Placental epithelial cell (primary cell): Measurements from ENCODE around the genes OST4, PRR30, DNAJC5G, UCN, MPV17, SNX17 and PPM1G.

DNA sequence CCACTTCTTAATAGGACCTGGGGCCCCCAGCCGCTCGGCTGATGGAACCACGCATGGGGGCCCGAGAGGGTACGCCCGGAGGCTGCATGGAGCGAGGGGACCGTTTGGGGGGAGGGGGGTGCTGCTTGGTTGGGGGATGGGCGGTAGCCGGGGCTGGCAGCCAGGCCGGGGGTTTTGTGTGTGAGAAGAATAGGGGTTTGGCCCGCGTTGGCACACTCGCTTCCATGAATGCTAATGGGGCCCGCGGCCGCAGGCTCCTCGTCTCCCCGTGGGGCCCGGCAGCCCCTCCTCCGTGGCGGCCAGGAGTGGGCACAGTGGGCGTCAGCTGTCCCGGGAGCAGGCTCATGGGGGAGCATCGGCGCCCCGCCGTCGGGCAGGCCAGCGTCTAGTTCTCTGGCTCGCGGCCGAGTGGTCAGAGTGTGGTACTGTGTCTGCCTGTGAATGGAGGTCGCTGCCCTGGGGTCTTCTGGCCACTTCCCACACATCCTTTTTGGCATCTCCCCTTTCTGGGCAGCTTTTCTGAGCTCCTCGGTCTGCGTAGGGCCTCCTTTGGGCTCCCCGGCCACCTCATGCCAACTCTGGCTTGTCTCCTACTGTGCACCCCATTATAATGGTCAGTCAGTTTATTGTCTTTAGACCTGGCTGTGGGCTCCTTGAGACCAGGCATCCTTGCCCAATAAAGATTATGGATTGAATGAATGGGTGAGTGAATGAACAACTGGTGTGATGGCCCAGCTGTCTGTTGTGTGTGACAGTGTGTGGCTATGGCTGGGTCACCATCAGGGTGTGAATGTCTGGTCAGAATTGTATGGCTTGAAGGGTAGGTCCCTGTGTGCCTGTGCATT, 1.3 kb downstream of the GAREM2 start:
- CAGE, long polyA plus RNA: no peak

DNA sequence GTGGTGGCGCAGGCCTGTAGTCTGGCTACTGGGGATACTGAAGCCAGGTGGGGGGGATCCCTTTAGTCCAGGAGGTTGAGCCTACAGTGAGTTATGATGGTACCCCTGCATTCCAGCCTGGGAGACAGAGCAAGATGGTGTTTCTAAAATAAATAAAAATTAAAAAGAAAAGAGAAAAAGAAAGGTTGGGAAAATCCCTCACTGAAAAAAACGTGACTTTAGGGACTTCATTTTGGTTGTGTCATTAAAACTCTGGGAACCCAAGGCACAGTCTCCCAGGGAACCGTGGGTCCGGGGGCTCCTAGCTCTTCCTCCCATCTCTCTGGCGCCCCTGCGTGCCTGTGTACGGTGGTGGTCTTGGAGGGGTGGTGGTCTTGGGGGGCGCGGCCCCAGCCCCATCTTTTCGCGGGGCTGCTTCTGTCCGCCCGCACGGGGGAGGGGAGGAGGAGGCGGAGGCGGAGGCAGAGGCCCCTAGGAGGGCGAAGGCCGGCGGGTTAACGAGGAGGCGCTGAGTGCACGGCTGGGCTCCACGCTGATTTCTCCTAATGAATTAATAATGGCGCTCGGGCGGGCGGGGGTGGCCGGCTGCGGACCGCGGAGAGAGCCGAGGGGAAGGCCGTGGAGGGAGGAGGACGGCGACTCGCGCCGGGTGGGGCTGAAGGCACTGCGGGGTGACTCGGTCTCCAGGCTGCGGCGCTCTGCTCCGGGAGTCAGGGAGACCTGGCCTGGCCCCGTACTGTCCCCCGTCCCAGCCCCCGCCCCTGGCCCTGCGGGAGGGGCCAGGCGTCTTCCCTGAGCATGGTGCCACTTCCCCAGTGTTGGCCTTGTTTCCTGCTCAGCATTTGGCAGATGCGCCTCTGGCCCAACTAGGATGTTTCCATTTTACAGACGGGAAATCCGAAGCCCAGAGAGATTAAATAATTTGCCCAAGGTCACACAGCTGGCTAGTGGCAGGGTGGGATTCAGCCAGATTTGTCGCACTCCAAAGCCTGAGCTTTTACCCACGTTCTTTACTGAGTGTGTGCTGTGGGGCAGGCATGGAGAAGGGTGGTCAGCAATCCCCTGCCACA, 5.9 kb downstream of the GAREM2 start:
- CAGE, long polyA plus RNA: no peak

DNA sequence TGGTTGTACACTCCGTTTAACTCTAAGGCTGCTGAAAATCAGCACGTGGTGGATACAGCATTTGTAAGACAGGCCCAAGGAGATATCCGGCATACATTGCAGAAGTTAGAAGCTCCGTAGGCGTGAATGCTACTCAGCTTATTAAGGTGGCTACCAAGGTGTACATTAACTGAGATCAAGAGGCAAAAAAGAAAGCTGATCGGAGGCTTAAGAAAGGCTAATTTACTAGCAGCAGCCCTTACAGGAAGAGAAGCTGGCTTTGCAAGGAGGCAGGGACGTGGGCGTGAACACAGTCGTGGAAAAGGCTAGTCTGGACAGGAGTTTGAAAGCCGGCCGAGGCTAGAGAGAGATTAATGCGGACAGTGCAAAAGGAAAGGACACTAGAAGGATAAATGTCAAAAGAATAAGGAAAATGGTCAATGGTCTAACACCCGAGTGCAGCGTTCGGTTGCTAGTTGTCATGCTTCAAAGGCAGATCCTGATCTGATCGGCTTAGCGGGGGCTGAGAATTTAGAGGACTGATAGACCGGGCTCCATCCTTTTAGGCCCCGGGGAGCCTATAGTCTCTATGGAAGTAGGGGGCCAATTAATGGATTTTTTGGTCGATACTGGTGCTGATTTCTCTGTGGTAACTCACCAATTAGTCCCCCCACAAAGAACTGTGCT, 45.6 kb upstream of the SELENOI start:
- CAGE, long polyA plus RNA: no peak

- CAGE, long polyA plus RNA: no peak
Observed at GRCh38 chr2:26381690-26382484, 19.8 kb upstream of the DRC1 start.

- CAGE, long polyA plus RNA: no peak
Observed at GRCh38 chr2:26463518-26463987, 61.8 kb downstream of the DRC1 start.

DNA sequence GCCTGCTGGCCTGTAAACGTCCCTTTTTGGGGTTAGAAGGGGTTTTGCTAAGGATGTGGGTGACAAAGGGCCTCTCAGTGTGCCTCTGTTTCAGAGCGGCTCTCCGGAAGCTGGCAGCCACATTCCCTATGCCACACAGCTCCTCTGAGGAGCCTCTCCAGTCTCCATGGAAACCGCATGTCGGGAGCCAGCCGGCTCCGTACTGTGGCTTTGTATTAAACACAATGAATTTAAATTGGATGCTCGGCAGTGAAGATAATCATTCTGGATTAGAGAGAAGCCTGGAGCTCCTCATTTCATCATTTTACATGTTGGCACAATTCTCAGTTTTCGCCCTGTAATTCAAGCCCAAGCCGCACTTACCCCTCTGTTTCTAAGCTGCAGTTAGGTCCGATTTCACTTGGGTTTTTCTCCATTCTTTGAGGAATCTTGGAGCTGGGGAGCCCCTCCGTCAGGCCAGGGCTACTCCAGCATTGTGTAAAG, 57.9 kb upstream of the MAPRE3 start:
- CAGE, long polyA plus RNA: no peak

DNA sequence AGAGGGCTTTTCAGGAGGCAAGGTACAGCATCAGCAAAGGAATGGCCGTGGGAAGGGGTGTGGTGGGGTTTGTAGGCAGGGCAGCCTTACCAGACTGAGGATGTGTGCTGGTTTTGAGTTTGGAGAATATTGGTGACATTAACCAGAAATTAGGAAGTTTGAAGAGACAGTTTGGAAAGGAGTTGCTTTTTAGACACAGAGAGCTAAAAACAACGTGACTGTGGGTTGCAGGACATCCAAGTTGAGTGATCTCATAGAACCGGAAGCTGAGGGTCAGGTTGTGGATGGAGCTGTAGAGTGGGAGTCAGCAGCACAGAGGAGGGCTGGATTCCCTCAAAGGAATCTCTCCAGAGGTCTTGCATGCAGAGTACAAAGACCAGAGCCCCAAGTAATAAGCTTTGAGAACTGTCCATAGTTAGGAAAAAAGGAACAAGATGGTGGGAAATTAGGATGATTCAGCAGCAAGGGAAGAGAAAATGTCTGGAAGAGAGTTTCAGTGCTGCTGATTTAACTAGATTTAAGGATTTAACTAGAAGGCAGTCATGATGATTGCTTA, 9.3 kb downstream of the MAPRE3 start:
- CAGE, long polyA plus RNA: no peak

- CAGE, long polyA plus RNA: no peak
Observed at GRCh38 chr2:27023096-27023566, 9.6 kb upstream of the TMEM214 start.

GRCh38 chr2:27071547-27071968, at the start of gene OST4:
Gene OST4, minus strand, starts transcription at chr2:27071654.
- CAGE, long polyA plus RNA: no peak

DNA sequence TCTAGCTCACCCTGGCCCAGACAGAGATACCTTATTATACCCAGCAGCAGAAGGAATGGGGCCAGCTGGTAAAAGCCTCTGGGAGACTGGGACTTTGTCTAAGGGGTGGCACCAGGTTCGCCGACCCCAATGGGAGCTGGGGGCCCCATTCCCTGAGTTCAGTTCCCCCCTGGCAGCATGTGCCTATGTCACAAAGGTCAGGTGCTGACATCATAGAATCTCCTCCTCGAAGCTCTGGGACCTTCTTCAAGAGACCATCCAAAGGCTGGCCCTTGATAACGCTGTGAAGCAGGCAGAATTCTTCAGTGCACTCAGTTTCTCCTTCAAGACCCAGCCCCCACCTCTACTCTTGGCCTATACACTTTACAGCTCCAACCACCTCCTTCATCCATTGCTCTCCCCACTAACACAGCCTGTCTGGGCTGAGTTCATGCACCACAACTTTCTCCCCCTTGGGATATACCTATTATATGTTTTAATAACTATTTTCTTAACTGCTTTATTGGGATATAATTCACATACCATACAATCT, at the start of gene PRR30:
TSS of gene PRR30 (minus strand) at position 138 of the 532 bp plus-strand sequence.
- CAGE, long polyA plus RNA: no peak

GRCh38 chr2:27154258-27154688, 5.5 kb downstream of the TCF23 start:
- CAGE, long polyA plus RNA: no peak

DNA sequence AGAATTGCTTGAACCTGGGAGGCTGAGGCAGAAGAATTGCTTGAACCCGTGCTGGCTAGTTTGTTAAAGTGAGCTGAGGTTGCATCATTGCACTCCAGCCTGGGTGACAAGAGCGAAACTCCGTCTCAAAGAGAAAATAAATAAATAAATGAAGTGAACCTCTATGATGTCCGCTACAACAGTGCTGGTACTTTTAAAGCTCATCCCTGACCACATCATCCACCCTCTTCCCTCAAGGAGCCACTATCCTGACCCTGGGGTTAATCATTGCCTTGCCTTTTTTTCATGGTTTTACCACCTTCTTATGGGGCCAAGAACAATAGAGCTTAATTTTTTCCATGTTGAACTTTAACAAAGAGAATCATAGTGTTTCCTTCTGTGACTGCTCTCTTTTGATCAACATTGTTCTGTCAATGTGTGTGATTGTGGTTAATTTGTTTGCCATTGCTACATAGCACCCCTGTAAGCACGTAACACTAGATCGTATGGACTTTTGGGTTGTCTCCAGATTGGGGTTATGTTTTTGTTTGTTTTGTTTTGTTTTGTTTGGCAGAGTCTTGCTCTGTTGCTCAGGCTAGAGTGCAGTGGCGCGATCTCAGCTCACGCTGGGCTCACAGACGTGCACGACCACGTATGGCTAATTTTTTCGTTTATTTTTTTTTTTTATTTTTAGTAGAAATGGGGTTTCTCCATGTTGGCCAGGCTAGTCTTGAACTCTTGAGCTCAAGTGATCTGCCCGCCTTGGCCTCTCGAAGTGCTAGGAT, 17.0 kb upstream of the ATRAID start:
- CAGE, long polyA plus RNA: no peak

- CAGE, long polyA plus RNA: no peak
Observed at GRCh38 chr2:27274920-27275595, at the start of gene DNAJC5G. Gene DNAJC5G, plus strand, starts transcription at chr2:27275433.

DNA sequence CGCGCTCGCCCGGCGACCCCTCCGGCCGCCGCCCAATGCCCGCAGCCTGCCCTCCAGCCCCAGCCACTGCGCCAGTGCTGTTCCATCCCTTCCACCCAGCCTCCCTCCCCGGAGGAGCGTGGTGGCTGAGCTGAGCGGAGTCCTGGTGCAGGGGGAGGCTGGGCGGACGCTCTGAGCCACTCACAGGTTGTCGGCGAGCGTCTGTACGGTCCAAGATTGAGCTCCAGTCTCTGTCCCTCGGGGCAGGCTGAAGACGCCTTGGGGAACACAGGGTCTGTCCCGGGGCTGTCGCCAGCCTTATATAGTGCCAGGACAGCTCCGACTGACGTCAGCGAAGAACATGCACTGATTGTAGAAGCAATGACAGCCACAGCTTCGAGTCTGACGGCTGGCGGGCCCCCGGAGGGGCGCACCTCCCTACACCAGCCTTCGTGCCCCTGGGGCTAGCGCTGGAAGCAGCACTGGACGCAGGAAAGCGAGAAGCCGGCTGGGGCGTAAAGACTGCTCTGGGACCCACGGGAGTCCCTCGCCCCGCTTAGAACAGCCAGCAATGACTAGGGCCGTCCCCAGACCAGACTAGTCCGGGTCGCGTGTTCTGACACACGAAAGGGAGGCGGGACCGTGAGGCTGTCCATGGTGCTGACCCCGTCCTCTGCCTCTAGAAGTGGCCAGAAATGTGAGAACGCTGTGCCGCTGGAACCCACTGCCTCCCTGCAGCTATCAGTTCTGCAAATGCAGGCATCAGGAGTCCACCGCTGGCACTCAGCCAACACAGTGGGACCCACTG, at the start of gene UCN:
TSS of gene UCN (minus strand) at position 470 of the 787 bp plus-strand sequence.
- CAGE, long polyA plus RNA: no peak

DNA sequence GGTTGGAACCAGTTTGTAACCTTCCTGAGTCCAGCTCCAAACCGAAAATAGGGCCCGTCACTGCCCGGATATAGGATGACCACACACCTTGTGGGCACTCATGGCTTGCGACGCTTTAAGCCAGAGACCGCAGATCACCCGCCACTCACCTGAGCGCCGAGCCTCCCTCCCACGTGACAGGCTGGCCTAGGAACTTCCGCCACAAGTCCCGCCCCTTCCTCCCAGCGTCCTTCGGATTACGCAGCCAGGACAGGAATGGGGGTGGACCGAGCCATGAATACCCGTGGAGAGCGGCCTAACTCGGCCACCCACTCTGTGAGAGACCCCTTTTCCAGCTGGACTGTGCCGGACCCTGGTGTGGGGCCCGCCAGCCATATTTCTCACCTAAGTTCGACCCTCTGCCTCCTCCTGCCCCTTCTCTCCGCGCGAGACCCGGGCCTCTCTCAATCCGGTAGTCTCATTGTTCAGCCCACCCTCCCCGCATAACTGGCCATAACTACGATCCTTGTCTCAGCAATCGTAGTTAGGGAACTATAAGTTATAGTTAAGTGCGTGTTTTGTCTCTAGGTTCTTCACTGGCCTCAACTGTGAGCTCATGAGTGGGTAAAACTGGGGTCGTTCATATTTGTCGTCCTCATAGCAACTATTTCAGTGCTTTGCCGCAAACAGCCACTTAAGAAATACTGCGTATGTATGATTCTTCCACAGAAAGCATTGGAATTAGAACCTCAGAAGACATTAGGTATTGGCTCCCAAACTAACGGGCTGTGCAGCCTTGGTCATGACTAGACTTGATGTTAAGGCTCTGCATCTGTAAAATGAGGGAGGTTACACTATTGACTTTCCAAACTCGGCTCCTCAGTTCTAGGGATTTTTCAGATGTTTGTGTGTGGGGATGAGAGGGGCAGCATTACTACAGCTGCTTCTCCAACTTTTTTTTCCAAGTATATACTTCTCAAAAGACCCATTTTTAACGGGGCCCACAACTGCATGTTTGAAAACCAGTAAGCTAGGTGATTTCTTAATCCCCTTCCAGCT, at the start of gene MPV17:
TSS of gene MPV17 (minus strand) at position 195 of the 1,038 bp plus-strand sequence.
- CAGE, long polyA plus RNA: no peak

GRCh38 chr2:27351864-27352635, 4.5 kb downstream of the GTF3C2 start:
- CAGE, long polyA plus RNA: no peak

GRCh38 chr2:27370516-27370799, at the start of gene SNX17:
Gene SNX17, plus strand, starts transcription at chr2:27370616.
- CAGE, long polyA plus RNA: no peak

GRCh38 chr2:27373052-27373435, 2.6 kb downstream of the SNX17 start:
- CAGE, long polyA plus RNA: no peak

DNA sequence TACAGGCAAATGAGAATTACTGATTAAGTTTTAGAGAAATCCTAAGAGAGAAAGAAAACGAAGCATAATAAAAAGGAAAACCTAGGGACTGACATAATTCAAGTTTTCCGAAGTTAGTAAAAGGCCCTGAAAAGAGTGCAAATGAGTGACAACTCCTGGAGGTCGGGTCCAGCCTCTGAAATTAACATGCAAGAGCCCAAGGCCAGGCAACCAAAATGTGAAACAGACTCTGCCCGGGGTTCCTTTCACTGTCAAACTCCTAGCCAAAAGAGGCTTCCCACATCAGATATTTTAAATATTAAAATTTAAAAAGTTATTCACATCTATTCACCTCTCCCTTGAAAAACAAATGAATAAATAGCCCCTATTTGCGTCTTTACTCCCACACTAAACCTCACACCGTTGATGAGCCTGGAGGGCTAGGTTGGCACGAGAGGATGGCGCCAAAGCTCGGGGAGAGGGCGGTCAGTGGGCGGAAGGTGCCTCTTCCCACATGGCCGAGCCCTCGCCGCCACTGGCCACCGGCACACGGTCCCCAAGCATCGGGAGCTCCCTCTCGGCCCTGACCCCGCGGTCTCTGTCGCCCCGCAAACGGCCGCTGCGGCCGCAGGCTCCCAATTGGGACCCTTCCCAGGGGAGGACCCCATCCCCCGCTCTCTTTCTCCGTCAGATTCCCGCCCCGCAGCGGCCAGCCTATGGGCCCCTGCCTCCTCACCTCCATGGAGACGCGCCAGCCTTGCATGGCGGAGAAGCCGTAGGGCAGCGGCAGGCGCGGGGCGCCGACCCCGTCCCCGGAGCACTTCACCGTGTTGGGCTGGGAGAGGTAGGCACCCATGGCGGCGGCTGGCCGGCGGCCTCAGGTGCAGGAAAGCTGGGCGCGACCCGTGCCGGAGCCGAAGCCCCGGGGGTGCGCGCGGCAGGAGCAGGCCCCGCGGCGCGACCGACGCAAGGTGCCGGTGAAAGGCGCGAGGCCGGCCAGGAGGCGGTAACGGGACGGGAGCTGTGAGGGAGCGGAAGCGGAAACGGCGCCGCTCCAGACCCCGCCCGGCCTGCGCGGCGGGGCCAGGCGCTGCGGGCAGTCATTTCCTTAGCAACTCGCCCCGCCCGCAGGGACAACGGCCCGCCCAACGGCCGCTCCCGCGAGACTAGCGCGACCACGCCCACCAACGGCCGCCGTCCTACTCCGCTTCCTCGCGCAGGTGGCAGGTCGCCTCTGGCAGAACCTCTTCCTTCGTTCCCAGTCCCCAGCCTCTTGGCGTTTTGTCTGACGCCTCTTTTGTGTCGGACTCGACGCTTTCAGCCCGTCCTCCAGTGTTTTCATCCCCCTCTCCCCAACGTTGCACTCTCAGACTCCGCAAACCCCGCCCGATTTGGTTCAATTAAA, at the start of gene PPM1G:
TSS of gene PPM1G (minus strand) at position 1,004 of the 1,384 bp plus-strand sequence.
- CAGE, long polyA plus RNA: no peak

DNA sequence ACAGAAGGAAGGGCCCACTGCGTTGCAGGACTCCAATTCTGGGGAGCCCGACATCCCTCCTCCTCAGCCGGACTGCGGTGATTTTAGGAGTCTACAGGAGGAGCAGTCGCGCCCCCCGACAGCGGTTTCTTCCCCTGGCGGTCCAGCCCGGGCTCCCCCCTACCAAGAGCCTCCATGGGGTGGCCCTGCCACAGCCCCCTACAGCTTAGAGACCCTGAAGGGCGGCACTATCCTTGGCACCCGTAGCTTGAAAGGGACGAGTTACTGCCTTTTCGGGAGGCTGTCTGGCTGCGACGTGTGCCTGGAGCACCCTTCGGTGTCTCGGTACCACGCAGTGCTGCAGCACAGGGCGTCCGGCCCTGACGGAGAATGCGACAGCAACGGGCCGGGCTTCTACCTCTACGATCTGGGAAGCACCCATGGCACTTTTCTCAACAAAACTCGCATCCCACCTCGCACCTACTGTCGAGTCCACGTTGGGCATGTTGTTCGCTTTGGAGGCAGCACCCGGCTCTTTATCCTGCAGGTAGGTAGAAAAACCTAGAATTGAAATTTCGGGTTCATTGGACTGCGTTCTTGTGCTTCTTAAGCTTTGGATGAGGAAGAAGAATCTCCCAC, 472 bp downstream of the SLC4A1AP start:
- CAGE, long polyA plus RNA: no peak